ENCODE measurements around a stretch of chr2.

DNA sequence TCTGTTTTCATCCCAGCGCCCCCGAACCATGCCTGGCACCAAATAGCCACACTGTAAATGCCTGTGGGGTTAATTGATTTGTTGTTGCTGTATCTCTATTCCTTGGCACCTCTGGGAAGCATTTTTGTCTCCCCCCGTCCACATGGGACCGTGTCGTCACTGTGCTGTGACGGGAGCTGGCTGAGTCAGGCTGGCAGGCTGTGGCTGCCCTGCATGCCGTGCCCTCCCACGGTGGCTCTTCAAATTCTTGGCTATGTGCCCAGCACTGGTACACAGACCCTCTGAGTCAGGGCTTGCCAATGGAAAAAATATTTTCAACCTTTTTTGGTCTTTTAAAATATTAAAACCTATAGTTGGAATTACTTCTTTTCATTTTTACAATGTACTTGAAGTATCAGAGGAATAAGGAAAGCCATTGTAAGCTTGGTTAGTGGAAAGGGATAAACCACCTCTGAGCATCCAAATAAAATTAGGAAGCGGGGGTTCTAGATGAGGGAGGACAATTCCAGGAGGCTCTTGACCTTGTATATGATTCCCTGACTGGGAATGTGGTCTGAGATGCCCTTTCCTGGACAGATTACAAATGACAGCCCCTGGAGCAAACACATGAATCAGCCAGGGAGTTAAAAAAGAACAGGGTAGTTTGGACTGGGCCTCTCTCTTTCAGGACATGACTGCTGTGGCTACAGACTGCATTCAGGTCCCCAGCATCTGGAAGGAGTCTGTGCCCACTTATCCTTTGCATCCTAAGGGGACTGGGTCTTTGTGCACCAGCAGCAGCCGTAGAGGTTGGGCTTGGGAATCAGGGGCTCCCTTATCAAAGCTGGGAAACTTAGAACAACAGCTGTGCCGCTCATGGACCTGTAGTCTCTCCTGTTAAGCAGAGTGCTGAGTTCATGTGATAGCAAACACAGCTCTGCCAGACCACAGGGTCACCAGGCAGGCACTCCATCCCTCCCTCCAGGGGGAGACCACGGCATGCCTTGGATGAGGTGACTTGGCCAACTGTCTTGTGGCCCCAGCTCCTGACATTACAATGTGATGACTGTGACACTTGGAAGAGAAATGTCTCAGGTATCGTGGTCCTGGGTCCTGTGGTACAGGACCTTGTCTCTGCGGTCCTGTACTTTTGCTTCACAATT is 59.6 kb downstream of the DGKD start:
- RRBS: no CpG with 5 or more reads among the region's 14 CpGs

GRCh38 chr2:233447880-233448625 is 93.8 kb downstream of the DGKD start:
- RRBS: no CpG with 5 or more reads among the region's 18 CpGs

DNA sequence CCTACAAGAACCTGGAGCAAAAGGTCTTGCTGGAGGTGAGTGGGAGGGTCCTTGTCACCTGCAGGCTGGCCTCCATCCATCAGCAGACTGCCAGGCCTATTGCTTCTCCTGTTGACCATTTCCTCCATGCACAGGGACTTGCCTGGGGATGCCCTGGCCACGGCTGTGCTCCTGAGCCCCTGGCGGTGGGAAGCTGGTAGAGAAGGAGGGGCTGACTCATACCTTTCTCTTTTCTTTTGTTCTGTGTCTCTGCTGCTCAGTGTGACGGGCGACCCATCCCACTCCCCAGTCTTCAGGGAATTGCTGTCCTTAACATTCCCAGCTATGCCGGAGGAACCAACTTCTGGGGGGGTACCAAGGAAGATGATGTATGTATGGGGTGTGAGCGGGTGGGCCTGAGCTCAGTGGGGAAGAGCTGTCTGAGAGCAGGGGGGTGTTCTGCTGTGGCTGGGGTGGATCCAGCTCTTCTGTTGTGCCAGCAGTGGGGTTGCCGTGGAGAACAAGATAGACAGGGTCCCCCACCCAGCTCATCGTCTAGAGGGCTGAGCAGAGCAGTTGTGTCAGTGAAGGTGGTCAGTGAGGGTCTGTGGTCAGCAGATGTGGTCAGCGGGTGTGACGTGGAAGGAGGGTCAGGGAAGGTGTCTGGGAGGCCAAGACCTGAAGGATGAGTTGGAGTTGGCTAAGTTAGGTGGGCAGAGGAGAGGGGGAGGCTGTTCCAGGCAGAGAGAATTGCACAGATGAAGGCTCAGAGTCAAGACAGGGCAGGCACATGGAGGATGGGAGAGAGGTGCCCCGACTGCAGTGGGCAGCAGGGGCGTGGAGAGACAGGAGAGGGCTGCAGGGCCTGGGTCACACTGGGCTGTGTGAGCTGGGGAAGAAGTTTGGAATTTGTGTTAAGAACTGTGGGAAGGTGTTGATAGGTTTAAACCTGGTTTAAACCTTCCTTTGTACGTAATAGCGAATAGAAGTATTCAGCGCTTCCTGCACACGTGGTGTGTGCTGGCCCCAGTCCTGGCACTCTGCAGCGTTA is 103.0 kb downstream of the DGKD start:
- RRBS: no CpG with 5 or more reads among the region's 17 CpGs

GRCh38 chr2:233480308-233480787 is 86.2 kb downstream of the USP40 start:
- RRBS: no CpG with 5 or more reads among the region's 15 CpGs

- RRBS: no CpG with 5 or more reads among the region's 46 CpGs
Measured at GRCh38 chr2:233743514-233744363, 14.9 kb downstream of the UGT1A3 start.

GRCh38 chr2:233756536-233757296 is 3.4 kb upstream of the UGT1A1 start:
- RRBS: no CpG with 5 or more reads among the region's 8 CpGs

GRCh38 chr2:233938824-233939424 is 21.8 kb downstream of the TRPM8 start:
- RRBS: 67% methylated on average over 11 of the region's 34 CpGs

DNA sequence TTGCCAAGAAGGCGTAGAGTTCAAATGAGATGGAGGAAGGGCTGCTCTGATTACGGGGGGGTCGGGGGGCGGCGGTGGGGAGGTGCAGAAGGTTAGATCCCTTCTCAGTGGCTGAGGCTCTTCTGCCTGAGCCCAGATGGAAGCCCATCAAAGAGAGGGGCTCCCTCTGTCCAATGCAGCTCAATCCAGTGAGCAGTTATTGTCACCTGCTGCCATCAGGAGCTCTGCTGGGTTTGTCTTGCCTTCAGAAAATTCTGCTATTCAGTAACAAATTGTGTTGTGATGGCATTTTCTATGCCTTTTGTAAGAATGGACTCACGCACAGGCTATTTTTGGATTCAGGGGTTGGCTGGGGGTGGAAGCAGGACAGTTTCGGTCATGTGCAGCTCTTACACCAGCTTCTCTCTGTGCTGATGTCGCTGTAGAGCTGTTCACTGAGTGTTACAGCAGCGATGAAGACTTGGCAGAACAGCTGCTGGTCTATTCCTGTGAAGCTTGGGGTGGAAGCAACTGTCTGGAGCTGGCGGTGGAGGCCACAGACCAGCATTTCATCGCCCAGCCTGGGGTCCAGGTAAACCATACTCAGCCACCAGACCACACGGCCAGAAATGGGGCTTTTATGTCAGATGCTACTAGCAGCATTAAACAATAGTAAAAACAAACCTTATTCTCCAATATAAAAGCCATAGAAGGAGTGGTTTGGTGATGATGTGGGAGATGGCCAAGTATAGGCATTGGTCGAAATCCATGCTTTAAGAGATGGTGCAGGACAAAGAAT is 49.2 kb downstream of the TRPM8 start:
- RRBS: no CpG with 5 or more reads among the region's 13 CpGs

DNA sequence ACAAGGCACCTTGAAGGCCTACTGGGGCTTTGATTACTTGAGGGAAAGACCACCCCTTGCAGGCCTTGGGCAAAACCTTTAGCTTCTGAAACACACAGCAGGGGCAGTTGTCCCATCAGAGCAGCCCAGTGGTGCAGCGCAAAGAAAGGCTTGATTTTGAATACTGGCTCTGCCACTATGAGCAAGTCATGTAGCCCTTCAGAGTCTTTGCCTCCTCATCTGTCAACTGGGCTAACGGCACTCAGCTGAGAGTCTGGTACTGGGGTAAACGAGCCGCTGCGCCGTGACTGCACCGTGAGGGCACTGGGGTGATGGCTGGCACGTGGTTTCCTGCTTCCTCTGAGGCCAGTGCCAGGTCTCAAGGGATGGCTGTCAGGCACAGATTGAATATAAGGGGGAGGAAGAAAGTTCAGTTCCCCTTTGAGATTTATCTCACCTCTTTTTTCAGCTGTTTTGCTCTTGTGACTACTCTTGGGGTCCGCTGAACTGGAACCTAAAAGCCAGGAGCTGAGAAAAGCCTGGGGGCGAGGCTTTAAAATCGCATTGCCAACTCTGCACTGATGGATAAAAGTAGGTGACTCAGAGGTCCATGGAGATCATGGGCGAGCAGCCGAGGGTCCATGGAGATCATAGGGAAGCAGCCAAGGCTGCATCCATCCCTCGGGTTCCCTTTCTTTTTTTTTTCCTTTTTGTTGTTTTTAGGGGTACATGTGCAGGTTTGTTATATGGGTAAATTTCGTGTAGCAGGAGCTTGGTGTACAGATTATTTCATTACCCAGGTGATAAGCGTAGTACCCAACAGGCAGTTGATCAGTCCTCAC is 114.1 kb downstream of the SPP2 start:
- RRBS: no CpG with 5 or more reads among the region's 16 CpGs

- RRBS: no CpG with 5 or more reads among the region's 4 CpGs
Measured at GRCh38 chr2:234307985-234308498, 188.8 kb downstream of the ARL4C start.

DNA sequence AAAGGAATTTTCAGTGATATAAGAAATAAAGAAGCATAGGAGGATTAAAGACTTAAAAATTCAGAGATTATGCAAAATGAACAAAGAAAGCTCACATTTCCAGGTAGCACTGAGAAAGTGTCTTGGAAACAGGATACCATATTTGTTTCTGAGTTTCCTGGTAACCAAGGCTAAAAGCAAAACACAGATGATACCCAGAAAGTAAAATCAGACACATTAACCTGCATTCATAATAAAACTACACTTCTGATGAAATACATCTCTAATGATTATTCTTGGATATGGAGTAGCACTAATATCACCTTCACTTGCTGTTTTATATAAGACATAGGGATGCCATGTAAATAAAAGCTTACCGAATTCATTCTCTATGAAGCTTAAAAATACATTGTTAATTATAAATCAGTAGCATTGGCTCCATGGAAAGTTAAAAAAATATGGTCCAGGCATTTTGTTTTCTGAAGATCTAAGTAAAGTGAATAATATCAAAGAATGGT is 173.7 kb downstream of the ARL4C start:
- RRBS: no CpG with 5 or more reads among the region's 1 CpG

GRCh38 chr2:234426579-234427691 is 69.9 kb downstream of the ARL4C start:
- RRBS: no CpG with 5 or more reads among the region's 14 CpGs

- RRBS: no CpG with 5 or more reads among the region's 3 CpGs
Measured at GRCh38 chr2:234536384-234536604, 39.4 kb upstream of the ARL4C start.

DNA sequence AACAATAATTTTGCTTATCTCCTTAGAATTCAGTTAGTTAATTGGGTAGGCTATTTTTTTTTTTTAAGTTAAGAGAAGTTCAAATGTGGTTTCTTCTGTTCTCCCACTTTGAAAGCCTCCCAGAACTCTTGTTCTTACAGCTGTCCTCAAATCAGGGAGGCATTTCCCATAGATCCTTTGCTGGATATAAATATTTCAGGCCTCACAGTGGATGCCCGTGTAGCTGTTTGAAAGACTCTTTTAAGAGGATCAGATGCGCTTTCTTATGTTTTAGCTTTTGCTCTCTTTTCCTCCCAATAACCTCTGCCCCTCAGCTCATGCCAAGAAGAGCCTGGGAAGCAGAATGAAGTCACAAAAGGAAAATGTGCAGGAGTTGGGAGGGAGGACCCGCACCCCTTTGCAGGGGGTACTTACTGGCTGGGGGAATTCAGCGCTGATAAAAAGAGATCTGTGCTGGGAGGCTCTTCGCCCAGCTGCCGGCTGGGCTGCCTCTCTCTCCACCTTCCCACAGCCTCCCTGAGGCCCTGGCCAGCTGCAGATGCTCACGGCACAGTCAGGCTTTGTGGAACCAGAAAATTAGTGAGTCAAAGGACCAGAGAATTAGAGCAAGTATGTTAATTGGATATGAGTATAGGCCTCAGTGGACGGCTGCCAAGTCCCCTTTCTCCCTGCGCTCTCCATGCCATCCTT is 181.9 kb upstream of the SH3BP4 start:
- RRBS: no CpG with 5 or more reads among the region's 9 CpGs

DNA sequence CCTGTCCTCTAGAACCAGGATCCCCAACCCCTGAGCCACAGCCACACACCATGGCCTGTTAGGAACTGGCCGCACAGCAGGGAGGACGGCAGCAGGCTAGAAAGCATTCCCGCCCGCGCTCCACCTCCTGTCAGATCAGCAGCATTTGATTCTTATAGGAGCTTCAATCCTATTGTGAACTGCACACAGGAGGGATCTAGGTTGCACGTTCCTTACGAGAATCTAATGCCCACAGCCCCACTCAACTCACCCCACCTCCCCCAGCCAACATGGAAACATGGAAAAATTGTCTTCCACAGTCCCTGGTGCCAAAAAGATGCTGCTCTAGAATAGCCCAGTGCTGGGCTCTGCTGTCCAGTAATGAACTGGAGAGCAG is 179.0 kb upstream of the SH3BP4 start:
- RRBS: no CpG with 5 or more reads among the region's 7 CpGs

DNA sequence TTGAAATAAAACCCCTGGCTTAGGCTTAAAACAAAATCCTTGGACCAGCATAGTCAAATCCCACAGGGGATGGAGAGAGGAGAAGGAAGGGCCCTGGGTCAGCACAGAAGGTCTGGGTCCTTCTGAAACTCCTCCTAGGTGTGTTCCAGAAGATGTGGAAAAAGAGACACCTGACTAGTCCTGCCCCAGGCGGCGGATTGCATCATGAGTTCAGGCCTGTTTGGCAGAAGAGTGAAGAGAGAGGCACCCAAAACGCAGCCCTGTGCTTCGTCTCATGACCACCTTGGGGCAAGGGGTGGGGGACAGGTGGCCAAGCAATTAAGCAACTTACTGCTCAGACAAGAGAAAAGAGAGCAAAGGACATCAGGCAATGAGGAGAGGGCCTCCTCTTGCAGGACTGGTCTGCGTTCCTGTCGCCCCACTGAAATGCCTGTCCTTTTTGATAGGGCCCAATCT is 104.7 kb upstream of the SH3BP4 start:
- RRBS: no CpG with 5 or more reads among the region's 6 CpGs

DNA sequence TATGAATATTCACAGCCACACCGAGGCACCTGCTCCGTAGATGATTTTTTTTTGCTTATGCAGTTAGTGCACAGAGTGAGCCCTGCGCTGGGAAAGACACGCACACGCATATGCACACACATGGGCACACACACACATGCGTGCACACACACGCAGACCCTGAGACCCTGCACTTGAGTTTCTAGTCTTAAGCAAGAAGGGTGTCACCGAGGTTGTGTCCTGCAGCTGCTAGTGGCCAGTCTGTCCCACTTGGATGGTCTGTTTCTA is 25.8 kb downstream of the SH3BP4 start:
- RRBS: no CpG with 5 or more reads among the region's 8 CpGs

DNA sequence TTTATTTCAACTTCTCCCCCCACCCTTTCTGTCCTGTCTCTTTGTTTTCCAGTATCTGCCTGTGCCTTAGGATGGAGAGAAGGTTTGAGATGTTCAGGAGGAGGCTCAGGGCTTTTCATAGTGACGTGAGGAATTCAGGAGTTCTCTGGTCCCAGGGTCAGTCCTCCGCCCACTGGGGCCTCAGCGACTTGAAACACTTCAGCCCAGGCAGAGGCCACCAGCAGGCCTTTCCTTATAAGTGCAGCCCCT is 44.5 kb downstream of the SH3BP4 start:
- RRBS: no CpG with 5 or more reads among the region's 3 CpGs

DNA sequence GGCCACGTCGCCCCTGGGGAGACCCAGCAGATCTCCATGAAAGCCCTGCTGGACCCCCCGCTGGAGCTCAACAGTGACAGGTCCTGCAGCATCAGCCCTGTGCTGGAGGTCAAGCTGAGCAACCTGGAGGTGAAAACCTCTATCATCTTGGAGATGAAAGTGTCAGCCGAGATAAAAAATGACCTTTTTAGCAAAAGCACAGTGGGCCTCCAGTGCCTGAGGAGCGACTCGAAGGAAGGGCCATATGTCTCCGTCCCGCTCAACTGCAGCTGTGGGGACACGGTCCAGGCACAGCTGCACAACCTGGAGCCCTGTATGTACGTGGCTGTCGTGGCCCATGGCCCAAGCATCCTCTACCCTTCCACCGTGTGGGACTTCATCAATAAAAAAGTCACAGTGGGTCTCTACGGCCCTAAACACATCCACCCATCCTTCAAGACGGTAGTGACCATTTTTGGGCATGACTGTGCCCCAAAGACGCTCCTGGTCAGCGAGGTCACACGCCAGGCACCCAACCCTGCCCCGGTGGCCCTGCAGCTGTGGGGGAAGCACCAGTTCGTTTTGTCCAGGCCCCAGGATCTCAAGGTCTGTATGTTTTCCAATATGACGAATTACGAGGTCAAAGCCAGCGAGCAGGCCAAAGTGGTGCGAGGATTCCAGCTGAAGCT is 90.1 kb downstream of the SH3BP4 start:
- RRBS: no CpG with 5 or more reads among the region's 23 CpGs

DNA sequence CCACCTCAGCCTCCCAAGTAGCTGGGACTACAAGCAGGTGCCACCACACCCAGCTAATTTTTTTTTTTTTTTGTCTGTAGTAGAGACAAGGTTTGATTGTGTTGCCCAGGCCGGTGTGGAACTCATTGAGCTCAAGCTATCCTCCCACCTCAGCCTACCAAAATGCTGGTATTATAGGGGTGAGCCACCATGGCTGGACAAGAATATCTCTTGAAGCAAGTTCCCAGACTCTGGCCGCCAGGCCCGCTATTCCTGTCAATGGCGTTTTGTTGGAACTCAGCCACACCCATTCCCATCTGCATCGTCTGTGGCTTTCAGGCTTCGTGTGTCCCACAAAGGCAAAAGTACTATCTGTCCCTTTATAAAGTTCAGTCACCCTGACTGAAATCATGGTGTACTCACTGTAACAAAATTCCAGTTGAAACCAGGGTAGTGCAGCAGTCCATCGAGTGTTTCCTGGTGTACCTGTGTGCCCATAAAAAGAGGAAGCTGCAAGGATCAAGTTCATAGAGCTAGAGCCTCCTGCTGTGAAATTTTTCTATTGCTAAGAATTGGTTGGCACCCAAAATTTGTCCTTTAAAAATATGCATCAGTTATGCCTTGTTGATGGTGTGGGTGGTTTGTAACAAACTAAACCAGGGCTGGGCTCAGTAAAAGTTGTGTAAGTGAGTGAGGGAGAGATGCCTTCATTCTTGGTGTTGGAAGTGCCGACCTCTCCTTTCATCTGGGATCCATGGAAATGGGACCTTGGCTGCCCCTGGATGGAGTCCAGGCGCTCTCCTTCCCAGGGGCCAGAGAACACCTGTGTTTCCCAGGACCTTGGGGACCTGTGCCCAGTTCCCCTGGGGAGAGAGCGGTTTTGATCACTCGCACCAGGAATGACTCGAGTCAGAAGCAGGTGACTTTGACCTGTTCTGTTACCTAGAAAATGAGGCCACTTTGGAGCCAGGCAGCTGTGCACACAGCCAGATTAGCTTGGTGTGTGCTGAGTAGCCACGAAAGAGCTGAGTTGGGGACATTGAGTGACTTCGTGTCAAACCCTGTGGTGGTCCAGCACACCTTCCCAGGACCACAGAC is 97.0 kb downstream of the SH3BP4 start:
- RRBS: no CpG with 5 or more reads among the region's 14 CpGs

Measured in epithelial cell of prostate (primary cell).